Gallbladder (tissue), 1 donor: ENCODE data around the genes MINDY4, NEUROD6 and LSM5.

DNA sequence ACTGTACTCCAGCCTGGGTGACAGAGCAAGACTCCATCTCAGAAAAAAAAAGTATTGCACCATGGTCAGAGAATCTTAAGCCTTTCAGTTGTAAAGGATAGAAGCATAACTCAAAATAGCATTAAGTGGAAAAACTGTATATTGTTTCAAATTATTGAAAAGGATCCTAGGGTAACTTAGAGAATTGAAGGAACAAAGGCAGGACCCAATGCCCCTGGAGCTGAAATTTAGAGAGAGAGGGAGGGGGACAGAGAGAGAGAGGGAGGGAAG, 10.3 kb downstream of the ZNRF2 start:
- PRO-cap = no peak

GRCh38 chr7:30321842-30322928, 37.8 kb downstream of the ZNRF2 start:
- PRO-cap = no peak

DNA sequence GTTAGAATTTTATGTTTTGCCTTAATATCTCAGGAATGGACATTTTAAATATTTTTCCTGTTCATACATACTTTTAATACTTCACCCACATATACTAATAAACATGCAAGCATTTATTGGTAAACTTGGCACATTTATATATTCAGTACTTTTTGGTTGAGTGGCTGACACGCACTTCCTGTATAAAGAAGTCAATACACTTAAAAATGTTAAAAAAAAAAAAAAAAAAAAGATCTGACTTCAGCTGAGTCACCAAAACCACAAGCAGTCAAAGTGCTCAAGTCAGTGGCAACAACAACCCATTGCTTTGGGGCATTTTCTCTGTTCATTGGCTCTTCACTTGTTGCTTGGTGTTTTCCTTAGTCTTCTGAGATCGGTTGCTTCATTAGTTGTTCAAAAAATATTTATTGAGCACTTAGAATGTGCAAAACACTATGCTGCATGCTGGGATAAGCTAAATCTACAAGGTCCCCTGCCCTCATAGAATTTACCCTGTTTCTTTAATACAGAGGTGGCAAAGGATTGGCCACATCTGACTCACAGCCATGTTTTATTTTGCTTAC, 63.6 kb downstream of the ZNRF2 start:
- PRO-cap = no peak

GRCh38 chr7:30374805-30375258, 90.4 kb downstream of the ZNRF2 start:
- PRO-cap = no peak

- PRO-cap = no peak
Measured at GRCh38 chr7:30559403-30559942, 35.2 kb upstream of the GARS1 start.

DNA sequence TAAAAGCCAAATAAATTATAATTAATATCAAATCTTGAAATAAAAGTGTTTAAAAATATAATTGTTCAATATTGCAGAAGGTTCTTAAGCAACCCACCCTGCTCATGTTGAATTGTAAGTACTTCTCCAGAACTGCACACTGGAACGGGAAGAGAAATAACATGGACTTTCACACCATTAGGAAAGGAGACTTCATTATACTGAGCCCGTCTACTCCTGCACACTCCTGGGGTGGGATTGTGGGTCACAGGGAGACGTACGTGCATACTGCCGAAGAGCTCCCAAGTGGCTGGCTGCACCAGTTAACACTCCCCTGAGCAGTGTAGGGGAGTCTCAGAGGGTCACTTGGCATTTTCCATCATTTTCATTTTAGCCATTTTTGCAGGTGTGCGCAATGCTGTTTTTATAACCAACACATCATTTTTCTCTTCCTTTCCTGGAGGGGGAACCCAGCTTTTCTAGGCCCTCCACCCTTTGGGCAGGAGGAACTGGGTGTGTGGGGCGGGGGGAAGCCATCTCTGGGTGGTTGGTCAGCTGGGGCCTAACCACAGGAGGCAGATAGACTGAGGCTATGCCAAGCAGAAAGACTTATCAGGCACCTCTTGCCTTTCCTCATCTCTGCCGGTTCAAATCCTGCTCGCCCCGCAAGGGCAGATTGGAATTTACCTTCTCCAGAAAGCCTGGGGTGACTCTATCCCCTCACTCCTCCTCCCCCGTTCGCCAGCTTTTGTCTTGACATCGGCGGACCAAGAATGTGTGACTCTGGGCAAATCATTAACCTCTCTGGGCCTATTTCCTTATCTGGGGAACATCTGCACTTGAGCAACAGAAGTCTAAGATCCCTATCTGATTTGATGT, 816 bp upstream of the GARS1 start:
- PRO-cap = unidirectional peak, minus-strand start at position 754 of the sequence

DNA sequence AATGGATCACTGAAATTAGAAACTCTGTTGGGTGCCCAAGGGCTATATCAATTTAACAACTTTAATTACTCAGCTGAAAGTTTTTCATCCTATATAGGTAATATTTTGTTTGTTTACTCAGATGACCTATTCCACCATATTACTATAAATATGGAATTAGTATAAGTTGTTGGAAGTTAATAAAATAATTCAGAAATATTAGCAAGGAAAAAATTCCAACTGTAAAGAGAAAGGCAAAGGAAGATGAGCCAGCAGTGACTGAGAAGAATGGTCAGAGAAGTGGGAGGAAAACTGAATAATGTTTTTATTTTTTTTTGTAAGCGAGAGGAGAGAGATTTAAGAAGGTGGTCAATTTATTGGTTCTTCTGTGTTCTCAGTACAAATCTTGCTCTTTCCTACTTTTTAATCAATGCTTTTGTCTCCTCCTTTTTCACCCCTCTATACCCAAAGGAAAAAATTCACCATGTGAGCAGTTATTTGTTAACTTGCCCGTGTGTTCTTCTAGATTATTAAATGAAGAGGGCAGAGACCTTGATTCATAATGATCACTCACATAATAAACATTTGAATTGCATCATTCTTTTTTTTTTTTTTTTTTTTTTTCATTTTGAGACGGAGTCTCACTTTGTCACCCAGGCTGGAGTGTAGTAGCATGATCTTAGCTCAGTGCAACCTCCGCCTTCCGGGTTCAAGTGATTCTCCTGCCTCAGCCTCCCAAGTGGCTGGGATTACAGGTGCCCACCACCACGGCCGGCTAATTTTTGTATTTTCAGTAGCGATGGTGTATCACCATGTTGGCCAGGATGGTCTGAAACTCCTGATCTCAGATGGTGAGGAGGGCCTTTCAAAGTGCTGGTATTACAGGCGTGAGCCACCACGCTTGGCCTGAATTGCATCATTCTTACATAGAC, 3.4 kb downstream of the GARS1 start:
- PRO-cap = no peak

- PRO-cap = no peak
Measured at GRCh38 chr7:30631368-30632155, 36.9 kb downstream of the GARS1 start.

DNA sequence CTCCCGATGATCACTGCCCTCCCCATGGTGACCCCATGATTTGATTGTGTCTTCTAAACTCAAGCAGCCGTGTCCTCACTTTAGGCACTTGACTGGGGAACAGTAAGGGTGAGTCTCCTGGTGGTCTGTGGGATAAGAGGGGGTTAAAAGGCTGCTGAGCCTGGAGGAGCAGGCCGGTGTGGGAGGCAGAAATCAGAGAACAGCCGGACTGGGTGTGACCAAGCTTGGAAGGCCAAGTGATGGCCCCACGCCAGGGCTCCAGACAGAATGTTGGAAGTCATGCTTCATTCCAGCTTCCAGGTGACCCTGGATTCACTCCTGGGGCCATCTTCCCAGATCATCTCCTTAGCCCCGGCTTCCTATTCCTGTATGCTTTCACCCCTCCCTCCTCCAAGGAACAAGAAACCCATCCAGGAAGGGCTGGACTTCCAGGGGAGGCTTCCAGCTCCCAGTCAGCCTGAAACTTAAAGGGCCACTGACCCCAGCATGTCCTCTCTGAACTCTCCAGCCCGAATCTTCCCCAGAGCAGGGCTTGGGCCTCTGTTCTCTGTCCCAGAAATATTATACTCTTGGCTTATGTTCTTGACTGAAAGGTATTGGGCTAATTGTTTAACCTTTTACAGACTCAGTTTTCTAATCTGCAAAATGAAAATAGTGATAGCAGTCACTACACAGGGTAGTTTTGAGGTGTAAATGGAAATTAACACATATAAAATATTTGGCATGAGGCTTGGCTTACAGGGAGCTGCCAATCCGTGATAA, 1.1 kb downstream of the INMT start:
- PRO-cap = no peak

GRCh38 chr7:30770895-30771593, at the start of gene MINDY4:
TSS of gene MINDY4 (plus strand) at chr7:30771417.
- PRO-cap = bidirectional peak, plus-strand start at chr7:30771448, minus-strand start at chr7:30771314

DNA sequence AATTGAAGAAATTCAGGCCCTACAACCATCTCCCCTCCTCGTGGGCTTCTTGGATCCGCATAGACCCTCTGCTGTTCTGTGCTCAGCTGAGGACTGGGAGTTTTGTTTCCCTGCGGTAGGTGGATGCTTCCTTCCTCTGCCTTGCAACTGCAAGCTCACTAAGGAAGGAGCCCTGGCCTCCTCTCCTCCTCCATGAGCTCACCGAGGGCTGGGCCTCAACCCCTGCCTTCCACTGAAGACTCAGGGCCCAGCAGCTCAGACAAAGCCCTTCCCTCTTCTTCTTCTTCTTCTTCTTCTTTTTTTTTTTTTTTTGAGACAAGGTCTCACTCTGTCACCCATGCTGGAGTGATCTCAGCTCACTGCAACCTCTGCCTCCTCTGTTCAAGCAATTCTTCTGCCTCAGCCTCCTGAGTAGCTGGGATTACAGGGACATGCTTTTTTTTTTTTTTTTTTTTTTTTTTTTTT, 34.2 kb upstream of the AQP1 start:
- PRO-cap = no peak

- PRO-cap = no peak
Measured at GRCh38 chr7:30938704-30939271, 25.0 kb upstream of the GHRHR start.

- PRO-cap = no peak
Measured at GRCh38 chr7:31318410-31318865, 22.1 kb downstream of the NEUROD6 start.

- PRO-cap = no peak
Measured at GRCh38 chr7:31340513-31340896, at the start of gene NEUROD6. TSS of gene NEUROD6 (minus strand) at chr7:31340726.

GRCh38 chr7:32489849-32490850, at the start of gene LSM5:
TSS of gene LSM5 (minus strand) at chr7:32490380.
- PRO-cap = bidirectional peak, plus-strand start at chr7:32490170, minus-strand start at chr7:32490078; bidirectional peak, plus-strand start at chr7:32490507, minus-strand start at chr7:32490380

DNA sequence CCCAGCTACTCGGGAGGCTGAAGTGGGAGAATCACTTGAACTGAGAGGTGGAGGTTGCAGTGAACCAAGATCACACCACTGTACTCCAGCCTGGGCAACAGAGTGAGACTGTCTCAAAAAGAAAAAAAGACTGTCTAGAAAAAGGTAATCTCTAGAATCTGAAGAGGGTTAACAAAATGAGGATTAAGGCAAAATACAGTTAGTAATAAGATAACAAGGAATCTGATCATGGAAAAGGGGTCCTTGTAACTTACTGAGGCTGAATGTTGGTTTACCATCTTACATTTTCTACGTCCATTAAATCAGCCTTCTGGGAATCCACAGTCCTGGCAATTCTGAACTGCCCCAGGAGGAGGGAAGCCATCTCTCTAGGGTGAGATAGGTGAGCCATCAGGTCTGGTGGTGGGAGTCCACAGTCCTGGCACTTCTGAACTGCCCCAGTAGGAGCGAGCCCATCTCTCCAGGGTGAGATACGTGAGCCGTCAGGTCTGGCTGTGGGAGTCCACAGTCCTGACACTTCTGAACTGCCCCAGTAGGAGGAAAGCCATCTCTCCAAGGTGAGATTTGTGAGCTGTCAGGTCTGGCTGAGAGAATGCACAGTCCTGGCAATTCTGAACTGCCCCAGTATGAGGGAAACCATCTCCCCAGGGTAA, 14.6 kb downstream of the AVL9 start:
- PRO-cap = no peak

DNA sequence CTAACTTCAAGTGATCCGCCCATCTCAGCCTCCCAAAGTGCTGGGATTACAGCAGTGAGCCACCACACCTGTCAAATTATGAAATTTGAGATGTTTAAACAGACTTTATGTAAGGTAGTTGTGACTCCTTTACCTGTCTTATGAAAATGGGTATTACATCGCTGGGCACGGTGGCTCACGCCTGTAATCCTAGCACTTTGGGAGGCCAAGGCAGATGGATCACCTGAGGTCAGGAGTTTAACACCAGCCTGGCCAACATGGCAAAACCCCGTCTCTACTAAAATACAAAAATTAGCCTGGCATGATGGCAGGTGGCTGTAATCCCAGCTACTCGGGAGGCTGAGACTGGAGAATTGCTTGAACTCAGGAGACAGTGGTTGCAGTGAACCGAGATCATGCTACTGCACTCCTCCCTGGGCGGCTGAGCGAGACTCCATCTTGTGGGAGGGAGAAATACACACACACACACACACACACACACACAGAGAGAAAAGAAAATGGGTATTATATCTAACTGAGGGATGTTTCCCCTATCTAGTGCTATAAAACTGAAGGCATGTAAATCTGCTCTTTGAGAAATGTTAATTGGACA, 28.9 kb downstream of the AVL9 start:
- PRO-cap = no peak

GRCh38 chr7:32586117-32586706, 90.9 kb downstream of the AVL9 start:
- PRO-cap = no peak

DNA sequence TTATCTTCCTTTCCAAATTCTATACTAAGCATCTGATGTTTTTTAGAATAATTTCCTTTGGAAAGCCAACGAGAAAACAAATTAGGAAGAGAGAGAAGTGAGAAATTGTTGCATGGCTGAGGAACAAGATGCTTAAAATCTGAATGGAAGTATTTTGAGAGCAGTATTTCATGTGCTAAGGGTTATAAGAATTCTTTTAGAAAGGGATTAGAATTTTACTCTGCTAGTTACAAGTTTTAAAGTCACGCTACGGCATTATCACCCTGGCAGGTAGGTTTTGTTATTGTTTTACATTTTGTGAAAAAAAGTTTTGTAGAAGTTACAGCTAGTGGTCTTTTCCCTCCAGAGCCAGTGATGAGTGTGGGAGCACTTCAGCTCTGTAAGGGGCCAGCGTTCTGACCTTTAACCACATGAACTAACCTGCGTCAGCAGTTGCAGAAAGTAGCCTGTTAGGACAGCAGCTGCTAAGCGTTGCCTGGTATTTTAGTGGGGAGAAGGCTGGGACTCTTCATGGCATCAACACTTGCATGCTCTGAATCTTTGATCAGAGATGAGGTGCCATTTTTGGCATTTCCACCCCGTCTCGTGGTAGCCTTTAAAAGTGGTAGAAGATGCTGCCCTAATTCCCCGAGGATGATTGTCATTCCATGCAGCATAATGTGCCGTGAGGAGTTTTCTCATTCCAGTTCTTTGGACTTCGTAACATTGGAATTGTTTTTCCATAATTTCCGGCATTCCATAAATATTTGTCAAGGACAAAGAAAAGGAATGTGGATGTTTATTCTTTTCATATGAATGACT, 92.0 kb downstream of the AVL9 start:
- PRO-cap = no peak

- PRO-cap = no peak
Measured at GRCh38 chr7:32670045-32670491, 174.8 kb downstream of the AVL9 start.